Measurements from ENCODE around the genes KLHDC8A and FAM72A.

DNA sequence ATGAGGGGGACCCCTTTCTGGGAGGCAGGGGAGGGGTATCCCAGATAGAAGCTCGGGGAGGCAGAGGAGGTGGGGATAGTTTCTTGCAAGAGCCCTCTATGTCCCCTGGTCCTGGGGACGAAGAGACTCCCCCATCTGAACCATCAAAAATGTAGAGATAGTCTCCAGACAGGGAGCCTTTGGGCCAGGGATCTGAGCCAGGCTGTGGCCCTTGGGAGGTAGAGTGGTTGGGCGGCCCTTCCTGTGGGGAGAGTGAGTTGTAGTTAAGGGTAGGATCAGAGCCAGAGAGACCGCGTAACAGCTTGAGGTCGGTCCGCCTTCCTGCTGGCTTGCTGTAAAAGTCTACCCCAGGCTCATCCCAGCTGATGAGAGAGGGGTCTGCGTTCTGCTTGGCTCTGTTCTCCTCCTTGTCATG is 25.3 kb downstream of the PIK3C2B start:
- RAMPAGE, long total RNA = no peak
- RRBS = no CpG with 5 or more reads among the region's 8 CpGs

DNA sequence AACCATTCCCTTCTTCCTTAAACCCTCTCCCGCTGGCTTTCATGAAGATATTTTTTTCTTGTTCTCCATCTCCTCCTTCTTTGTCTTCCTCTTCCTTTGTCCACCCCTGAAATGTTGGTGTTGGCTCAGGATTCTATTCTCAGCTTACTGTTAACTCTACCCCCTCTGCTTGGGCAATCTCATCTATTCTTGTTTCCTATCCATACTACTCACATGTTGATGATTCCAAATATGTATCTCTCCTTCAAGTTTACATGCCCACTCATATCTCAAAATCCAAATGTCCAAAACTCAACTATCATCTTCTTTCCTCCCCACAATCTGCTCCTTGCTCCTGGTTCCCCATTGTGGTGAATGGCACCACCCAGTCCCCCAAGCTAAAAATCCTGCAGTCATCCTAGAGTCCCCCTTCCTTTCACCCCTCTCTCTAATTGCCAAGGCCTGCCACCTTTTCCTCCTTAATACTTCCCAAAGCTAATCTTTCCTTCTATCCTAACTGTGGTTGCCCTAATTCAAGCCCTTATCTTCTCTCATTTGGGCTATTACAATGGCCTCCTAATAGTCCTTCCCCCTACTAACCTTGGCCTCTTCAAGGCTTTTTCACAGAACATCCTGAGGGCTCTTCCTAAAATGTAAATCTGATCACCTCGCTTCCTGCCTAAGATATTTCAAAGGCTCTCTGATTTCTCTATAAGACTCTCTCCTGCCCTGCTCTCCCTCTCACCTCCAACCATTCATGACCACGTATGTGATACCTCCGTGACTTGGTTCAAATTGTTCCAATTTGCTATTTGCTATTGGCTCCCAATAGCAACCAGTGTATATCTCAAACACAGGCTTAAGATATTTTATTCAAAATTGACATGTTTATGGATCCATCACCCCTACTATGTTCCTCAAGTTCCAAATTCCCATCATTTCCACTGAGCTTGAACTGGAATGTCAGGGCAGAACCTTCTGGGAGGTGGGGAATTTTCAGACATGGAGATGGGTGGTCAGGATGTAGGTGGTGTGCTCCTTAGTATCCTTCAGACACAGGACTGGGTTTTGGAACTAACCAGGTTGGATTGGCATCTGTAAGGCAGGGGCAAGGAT is 19.7 kb downstream of the PIK3C2B start:
- RAMPAGE, long total RNA = no peak
- RRBS = no CpG with 5 or more reads among the region's 4 CpGs

GRCh38 chr1:204495161-204495771 is 661 bp upstream of the PIK3C2B start:
- RAMPAGE, long total RNA = no peak
- RRBS = no CpG with 5 or more reads among the region's 13 CpGs

GRCh38 chr1:204562299-204563193 is 46.3 kb downstream of the MDM4 start:
- RAMPAGE, long total RNA = no peak
- RRBS = no CpG with 5 or more reads among the region's 28 CpGs

GRCh38 chr1:204874173-204874645 is 45.8 kb downstream of the NFASC start:
- RAMPAGE, long total RNA = no peak
- RRBS = no CpG with 5 or more reads among the region's 12 CpGs

DNA sequence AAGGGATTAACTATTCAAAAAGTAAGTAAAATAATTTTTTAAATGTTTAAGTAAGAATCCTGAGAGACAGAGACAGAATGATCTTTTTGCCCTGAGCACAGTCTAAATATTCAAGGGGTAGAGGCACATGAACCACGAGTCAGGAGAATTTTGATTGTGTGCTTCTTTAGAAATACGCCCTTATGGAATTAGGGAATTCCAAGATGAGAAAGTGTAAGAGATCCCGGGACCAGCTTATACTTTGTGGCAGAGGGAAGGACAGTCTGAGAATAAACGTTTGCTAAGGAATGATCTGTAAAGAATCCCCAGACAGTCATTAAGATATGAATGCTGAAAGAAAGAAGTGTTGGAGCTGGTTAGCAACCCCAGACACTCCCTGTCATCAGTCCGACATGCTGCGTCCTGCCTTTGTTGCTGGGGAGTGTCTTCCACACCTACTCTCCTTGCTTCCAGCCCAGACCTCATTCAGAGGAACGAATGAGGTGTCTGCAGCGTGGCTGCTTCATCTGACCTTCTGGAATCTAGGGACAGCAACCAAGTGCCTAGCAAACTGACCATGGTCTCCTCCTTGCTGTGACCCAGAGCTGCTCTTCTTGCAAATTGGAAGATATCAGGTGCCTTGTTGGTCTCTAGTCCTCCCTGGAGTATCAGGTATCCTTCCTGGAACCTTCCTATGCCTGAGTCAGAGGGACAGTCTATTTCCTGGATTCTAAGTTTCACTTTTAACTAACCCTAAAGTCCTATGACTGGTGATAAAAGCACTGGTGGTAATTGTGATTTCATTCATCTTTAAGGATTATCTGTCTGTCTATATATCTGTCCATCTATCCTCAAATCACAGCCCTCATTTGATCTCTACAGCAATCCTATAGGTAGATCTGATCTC is 87.4 kb downstream of the NFASC start:
- RAMPAGE, long total RNA = no peak
- RRBS = no CpG with 5 or more reads among the region's 8 CpGs

DNA sequence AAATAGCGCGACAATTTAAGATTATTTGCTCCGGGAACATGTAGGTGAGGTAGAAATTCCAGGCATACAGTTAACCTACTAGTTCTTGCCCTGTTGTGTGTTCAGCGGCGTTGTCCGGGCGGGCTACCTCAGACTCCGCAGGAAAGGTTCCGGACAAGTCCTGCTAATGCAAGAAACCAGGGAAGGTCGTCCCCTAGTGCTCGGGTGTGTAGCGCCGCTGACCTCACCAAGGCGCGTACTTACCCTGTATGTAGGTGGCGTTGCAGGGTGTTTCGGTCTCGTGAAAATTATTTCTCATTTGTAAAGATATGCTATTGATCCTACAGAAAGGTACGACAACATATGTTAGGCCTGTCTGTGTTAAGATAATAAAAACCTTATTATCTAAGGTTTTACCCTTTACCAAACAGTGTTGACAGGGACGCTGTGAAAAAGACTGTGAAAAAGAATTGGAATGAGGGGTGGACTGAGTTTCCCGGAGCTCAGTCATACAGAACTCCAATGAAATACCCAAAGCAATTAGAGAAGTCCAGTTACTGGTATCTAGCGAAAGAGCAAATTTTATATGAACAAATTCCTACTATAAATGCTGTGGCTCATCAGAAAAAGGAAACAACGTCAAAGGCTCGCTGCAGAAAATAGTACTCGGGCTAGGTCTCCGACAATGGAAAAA is 523 bp upstream of the RBBP5 start:
- RAMPAGE, long total RNA = no peak
- RRBS = 2% methylated on average over 4 of the region's 26 CpGs

DNA sequence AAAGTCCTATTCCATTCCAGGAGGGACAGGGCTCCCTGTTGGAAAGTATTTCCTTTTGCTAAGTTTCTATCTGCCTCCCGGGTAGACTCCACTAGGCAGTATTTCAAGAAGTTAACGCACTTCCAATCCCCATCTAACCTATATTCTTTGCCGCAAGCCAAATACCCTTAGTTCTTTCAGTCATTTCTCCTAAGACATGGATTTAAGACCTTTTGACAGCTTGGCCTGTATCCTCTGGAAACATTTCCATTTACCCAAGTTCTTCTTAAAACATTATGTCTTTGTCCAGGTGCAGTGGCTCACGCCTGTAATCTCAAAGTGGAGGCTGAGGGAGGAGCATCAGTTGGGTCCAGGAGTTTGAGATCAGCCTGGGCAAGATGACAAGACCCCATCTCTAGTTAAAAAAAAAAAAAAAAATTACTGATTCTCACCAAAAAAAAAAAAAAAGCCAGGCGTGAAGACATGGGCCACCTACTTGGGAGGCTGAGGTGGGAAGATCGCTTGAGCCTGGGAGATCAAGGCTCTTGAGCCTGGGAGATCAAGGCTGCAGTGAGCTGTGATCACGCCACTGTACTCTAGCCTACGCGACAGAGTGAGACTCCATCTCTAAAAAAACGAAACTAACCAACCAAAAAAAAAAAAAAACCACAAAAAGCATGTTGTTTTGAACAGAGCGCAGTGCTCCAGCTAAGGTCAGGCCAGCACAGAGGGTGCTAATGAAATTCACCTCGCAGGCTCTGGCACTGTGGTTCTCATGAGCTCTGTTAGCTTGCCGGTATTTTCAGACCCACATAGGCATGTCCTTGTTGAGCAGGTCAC is 36.1 kb downstream of the NUAK2 start:
- RAMPAGE, long total RNA = no peak
- RRBS = no CpG with 5 or more reads among the region's 13 CpGs

GRCh38 chr1:205343028-205343690 is 13.6 kb downstream of the KLHDC8A start:
- RAMPAGE, long total RNA = no peak
- RRBS = 4% methylated on average over 14 of the region's 41 CpGs

- RAMPAGE, long total RNA = no peak
These were observed 4.5 kb downstream of the KLHDC8A start for GRCh38 chr1:205352277-205352487.

- RAMPAGE, long total RNA = no peak
- RRBS = no CpG with 5 or more reads among the region's 6 CpGs
These were observed 1.8 kb downstream of the KLHDC8A start for GRCh38 chr1:205354747-205355514.

DNA sequence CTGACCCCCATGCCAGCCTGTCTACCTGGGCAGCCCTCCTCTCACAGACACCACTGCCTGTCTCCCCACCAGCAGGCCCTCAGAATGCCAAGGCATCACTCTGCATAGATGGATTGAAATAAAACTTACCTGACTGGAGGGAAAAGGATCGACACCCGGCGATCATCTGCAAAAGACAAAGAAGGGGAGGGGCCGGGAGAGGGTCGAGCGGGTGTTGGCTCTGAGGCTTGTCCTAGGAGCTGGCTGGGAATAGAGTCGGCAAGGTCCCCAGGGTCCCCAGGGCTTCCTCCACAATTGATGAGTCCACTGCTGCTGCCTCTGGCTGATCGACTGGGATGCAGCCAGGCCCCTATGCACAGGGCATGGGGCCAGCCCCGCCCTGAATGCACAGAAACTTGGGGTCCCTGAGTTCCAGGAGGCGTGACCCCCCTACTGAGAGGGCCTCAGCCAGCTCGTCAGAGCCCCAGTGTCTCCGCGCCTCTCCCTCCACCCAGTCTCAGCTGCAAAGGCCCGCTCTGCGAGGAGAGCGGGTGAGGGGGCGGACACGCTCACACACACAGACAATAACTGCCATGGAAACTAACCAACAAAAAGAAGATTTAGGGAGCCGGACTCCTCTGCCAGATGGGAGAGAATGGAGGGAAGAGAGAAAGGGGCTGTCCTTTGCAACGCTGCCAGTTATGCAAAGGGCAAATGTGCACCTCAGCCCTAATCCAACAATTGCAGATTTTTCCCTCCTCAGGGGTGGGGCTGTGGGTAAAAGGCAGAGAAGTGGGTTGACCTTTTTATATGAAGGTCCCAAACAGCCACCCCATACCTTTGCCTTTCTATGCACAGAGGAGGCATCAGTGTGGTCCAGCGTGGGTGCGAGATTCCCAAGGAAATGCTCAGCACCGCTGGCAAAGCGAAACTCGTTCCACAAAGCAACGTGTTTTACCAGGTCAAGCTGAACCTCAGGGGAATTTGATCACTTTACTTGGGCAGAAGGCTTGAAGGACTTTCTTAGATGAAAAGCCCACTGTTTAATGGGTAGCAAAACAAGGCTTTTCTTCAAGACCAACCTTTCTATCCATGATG is at the start of gene KLHDC8A:
Gene KLHDC8A (minus strand): TSS at position 519 of the 1,077 bp plus-strand sequence.
- RAMPAGE, long total RNA = no peak
- RRBS = 50% methylated on average over 2 of the region's 26 CpGs

DNA sequence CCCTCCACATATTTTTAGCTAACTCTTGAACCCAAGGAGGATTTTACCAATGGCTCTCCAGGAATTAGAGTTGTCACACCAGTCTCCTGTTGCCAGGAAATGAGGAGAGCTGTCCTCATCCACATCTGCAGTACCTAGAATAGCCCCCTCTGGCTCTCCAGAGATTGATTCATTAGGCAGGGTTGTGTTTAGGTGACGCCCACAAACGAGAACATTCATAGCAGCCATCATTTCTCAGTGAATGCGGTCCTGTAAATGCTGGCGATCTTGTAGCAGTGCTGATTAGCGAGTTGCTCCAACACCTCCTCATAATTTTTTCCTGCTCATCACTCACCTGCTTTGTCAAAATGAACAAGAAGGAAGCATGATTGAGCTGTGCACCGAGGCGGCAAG is 16.3 kb upstream of the KLHDC8A start:
- RAMPAGE, long total RNA = no peak
- RRBS = no CpG with 5 or more reads among the region's 7 CpGs

- RAMPAGE, long total RNA = no peak
- RRBS = no CpG with 5 or more reads among the region's 5 CpGs
These were observed 11.3 kb downstream of the SLC45A3 start for GRCh38 chr1:205668970-205669445.

DNA sequence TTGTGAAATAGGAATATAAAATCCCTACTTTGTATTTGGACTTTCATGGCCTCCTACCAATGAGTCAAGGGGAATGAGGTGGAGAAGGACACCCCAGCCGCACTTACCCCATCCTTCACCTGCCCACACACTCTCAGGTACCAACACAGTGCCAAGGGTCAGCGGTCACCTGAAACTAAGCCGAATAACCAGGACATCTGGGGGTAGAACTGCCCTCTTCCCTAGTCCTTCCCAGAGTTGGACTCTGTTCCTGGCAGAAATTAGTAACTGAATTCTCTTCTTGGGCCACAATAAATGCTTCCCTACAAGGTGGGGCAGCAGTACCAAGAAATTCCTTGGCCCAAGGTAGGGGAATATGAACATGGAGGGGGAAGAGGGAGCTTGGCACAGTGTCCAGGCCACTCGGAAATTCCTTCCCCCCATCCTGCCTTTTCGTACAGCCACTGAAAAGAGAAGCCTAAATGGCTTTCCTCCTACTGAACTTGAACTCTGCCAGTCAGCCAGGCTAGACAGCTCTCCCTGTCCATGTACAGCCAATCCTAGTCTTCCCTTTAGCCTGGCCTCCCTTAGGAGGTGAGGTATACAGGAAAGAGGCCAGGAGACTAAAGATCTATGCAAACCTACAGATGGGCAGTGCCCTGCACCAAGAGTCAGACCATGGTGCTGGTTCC is 7.2 kb downstream of the SLC45A3 start:
- RAMPAGE, long total RNA = no peak
- RRBS = no CpG with 5 or more reads among the region's 5 CpGs

DNA sequence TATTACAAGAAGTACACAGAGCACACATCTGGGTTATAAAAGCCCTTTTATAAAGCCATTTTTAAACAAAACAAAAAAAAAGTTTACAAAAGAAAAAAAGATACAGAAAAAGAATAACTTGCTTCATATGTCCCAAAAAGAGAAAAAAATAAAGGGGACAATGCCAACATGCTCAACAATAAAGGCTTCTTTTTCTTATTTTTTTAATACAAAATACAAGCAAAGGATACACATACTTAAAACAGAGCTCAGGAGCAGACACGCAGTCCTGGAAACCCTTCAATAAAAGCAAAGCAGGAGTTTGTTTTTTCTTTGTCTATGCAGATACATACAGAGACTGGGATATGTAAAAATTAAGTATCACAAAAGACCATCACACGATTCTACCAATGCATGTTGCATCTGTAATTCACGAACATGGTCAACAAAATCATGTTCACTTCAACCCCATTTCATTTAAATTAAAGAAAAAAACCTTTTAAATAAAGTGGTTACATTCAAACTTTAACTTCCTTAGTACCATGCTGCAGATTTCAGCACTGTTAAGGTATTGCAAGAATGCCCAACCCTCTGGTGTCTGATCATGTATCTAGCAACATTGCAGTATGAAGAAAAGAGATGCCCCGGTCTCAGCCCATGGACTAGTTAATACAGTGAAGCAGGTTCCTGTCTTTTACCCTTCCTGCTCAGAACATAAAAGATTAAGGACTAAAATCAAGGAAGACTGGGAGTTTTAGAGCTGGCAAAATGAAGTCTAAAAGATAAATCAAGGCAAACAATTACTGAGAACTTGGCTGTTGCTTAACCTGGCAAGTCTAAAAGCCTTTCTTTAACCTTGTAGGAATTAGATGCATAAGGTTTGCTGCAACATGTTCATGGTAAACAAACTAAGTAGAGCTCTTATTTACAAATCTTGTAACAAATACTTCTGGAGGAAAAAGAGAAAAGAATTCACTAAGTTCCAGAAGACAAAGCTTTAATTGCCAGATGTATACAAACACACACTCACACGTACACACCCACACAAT is 33.2 kb upstream of the SLC45A3 start:
- RAMPAGE, long total RNA = no peak
- RRBS = no CpG with 5 or more reads among the region's 5 CpGs

- RAMPAGE, long total RNA = no peak
- RRBS = no CpG with 5 or more reads among the region's 10 CpGs
These were observed 6.9 kb upstream of the SLC26A9 start for GRCh38 chr1:205950047-205950665.

- RAMPAGE, long total RNA = no peak
- RRBS = no CpG with 5 or more reads among the region's 9 CpGs
These were observed 26.5 kb downstream of the RAB7B start for GRCh38 chr1:205976689-205977177.

- RAMPAGE, long total RNA = no peak
- RRBS = 73% methylated on average over 3 of the region's 8 CpGs
These were observed 18.0 kb downstream of the RHEX start for GRCh38 chr1:206070928-206071366.

GRCh38 chr1:206202635-206203032 is at the start of gene FAM72A:
Gene FAM72A, minus strand, starts transcription at chr1:206202839.
- RAMPAGE, long total RNA = no peak
- RRBS = no CpG with 5 or more reads among the region's 31 CpGs